ENCODE measurements around a stretch of chr6.

DNA sequence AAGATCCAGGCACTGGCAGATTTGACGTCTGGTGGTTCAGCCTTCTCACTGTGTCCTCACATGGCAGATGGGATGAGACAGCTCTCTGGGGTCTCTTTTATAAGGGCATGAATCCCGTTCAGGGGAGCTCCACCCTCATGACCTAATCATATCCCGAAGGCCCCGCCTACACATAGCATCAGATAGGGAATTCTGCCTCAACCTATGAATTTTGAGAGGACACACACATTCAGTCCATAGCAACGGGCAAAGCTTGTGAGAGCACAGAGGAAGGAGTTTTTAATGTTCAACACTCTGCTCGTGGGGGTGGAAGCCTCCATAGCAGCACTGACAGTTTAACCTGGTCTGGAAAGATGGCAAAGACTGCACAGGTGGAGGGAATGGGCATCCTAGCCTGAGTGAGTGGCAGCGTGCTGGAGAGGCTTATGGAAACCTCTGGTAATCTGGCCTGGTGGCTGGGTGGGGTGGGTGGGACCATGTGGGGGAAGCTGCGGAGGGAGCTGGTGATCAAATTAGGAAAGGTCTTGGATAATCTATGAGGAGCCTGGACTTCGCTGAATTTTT is 27.6 kb downstream of the DAAM2 start:
- RRBS, result no CpG with 5 or more reads among the region's 9 CpGs

DNA sequence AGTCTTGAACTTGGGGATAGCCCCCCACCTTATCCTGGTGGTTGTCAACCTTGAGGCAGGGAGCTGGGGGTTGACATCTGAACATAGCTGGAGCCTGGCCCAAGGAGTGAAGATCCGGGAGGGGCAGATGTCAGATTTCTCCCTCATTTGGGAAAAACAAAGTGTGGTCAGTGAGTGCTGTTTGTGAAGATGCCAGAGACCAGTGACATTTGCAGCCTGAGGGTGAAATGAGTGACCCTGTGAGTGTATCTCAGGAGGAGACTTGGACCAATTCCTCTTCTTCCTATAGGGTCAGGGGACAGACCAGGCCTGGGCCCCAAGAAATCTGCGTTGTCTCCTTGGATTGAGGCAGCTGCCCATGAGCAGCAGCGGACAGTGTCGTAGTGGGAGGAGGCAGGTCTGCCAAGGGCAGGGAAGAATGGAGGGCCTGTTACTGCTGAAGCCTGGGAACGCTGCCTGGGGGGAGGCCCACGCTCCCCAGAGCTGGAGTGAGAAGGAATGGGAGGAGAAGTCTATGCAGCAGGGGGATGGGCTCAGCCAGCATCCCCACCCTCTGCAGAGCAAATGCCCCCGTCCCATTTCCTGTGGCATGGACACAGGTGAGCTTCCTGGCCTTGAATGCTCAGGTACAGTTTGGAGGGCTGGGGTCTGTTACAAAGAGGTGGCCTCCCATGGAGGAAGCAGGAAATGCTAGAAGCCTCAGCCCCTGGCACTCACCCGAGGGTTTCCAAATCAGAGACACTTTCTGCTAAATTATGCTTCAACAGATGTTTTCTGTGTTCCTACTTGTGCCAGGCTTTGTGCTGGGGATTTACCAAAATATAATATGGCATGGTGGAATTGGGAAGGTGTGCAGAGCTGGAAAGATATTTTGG is 29.7 kb downstream of the DAAM2 start:
- RRBS, result no CpG with 5 or more reads among the region's 8 CpGs

- RRBS, result no CpG with 5 or more reads among the region's 1 CpG
Measured at GRCh38 chr6:39849420-39849867, 57.3 kb downstream of the DAAM2 start.

GRCh38 chr6:39875324-39875662 is 59.0 kb downstream of the MOCS1 start:
- RRBS, result no CpG with 5 or more reads among the region's 8 CpGs

GRCh38 chr6:39902086-39902777 is 32.0 kb downstream of the MOCS1 start:
- RRBS, result no CpG with 5 or more reads among the region's 2 CpGs

GRCh38 chr6:40109259-40109740 is 175.0 kb upstream of the MOCS1 start:
- RRBS, result no CpG with 5 or more reads among the region's 2 CpGs

DNA sequence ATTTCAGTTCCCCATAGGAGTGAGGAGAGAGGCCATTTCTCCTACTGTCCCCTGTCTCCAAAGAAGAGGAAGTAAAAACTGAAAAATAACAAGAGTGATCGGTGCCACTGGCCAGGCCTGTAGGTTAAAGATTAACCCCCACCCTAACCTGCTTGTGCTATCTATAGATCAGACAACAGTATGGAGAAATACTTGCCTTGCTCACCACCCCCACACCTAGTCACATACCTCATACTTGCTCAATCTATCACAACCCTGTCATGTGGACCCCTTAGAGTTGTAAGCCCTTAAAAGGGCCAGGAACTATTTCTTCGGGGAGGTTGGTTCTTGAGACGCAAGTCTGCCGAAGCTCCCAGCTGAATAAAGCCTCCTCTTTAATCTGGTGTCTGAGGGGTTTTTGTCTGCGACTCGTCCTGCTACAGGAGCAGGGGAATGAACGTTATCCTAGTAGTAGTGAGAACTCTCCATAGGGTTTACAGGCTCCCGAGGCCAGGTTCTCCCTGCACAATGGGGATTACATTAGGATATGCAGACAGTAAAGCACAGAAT is 204.2 kb upstream of the MOCS1 start:
- RRBS, result no CpG with 5 or more reads among the region's 8 CpGs

- RRBS, result no CpG with 5 or more reads among the region's 2 CpGs
Measured at GRCh38 chr6:40298541-40298819, 288.7 kb downstream of the LRFN2 start.

GRCh38 chr6:40572499-40572833 is 14.7 kb downstream of the LRFN2 start:
- RRBS, result no CpG with 5 or more reads among the region's 1 CpG

DNA sequence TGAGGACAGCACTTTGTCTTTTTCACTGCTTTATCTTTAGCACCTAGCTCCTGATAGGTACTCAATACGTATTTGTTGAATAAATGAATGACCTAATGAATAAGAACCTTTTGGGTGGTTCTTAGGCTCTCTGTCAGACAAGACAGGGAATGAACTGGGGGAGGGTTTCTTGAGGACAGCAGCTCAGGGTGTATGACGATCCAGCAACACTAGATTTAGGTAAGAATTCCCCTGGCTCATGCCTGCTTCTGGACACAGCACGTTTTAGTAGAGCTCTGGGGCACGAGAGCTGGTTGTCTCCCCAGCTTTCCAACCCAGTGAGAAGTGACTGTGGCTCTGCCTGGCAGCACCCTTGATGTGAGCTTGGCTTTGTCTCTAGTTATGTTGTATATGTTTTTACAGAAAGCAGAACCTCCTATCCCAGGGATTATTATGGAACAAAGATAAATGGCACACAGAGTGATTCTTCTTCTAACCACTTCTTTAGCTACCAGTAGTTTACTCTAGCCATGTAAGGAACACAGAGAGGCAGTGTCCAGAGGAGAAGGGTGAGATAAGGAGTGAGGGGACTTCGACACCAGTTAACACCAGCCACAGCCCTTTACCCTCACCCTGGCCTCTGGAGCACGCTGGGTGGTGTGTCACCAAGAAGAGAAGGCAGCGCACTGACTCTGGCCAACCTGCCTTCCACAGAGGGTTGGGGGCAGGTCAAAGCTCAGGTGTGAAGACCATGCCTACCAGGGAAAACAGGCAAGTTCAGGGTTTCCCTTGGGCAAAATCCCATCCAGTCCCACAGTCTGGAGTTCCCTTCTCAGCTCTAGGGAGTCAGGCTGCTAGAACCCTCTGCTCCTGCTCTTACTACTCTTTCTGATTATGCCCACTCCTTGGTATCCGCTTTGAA is 3.9 kb downstream of the APOBEC2 start:
- RRBS, result no CpG with 5 or more reads among the region's 8 CpGs

- RRBS, result no CpG with 5 or more reads among the region's 9 CpGs
Measured at GRCh38 chr6:41066875-41067631, 5.1 kb downstream of the OARD1 start.

GRCh38 chr6:41110986-41111474 is 38.3 kb downstream of the NFYA start:
- RRBS, result no CpG with 5 or more reads among the region's 6 CpGs

DNA sequence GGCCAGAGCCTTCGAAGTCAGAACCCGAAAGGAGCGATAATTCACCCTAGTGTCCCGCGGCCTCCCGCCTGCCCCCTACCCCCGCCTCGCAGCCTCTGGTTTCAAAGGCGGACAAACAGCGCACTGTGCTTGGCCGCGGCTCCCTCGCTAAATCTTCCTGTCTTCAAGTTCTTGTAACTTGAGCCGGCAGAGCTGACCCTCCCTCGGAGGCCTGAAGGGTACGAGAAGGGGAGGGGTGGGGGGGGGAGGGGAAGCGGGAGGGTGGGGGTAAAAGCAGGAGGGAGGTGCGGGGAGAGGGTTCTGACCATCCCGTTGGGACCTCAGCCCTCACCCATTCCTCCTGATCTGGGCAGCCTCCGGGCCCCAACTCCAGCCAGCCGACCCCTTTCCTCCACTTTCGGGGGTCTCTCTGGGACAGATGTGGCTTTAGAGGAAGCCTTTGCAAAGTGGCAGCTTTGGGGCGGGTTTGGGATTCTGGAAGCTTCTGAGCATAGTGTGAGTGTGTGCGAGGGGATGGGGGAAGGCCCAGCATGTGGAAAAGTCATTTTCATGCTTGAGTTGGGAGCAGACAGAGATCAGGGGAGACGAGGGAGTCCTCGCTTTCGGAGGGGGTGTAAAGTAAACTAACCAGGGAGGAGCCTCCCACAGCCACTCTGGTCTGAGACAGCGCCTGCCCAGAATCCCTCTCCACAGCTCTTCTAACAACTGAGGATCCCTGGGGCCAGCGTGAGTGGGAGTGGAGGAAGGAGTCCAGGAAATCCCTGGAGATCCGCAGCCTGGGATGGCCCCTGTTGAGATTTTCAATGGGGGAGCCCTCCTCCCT is 102.7 kb upstream of the FOXP4 start:
- RRBS, result no CpG with 5 or more reads among the region's 30 CpGs

DNA sequence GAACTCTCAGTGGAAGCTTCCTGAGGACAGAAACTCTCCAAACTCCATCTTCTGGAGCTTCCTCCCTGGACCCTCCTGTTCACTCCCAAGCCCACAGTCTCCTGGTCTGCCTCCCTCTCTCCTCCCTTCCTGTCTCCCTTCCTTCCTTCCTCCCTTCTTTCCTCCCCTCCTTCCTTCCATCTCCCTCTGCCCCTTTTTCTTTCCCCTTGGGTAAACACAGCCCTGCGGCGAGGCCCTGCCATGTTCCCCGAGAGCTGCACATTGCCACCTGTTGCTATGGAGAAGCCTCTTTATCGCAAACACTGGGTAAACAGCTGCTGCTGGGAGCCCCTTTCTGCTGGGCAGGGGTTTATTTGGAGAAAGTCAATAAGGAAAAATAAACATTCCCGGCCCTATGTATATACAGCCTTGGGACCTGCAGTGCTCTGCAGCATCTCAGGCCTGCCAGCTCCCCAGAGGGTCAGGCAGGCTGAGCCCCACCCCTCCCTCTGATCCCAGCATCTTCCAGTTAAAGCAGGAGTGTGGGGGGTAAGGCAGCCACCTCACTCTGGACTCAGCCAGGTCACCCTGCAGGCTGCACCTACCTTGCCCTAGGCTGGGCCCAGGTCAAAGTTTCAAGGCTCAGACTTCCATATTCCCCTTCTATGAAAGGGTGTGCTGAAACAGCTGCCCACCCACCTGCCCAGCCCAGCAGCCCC is 89.4 kb upstream of the FOXP4 start:
- RRBS, result no CpG with 5 or more reads among the region's 5 CpGs

DNA sequence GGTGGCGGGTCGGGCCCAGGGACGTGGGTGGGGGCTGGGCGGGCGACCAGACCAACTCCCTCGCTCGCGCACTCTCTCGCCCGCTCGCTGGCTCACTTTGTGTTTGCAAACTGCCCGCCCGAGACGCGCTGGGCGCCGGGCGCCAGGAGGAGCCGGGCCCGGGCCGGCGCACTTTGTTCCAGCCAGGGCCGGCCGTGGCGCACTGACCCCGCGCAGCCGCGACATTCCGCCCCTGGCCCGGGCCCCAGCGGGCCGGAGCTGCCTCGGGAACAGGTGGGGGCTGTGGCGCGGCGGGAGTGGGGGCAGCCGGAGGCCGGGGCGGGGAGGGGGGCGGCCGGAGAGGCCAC is 663 bp downstream of the FOXP4 start:
- RRBS, result 2% methylated on average over 16 of the region's 42 CpGs

DNA sequence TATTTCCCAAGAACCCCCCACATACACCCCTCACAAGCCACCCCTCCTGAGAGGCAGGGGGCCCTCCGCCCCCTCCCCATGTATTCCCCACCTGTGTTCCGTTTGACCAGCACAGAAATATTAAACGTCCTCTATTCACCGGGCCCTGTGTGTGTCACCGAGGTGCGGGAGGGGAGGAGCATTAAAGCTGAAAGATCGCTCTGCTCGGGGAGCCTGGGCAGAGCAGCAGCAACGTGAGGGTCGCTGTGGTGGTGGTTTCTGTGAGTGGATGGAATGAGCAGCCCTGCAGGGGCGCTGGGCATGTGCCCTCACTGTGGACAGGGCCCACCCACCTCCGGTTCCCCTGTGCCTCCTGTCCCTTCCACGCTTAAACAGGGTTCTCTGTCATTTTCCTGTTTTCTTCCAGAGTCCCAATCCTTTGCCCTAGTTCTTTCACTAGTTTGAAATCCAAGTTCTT is 37.8 kb upstream of the MDFI start:
- RRBS, result no CpG with 5 or more reads among the region's 13 CpGs

GRCh38 chr6:41710576-41711287 is 24.7 kb downstream of the TFEB start:
- RRBS, result no CpG with 5 or more reads among the region's 4 CpGs

DNA sequence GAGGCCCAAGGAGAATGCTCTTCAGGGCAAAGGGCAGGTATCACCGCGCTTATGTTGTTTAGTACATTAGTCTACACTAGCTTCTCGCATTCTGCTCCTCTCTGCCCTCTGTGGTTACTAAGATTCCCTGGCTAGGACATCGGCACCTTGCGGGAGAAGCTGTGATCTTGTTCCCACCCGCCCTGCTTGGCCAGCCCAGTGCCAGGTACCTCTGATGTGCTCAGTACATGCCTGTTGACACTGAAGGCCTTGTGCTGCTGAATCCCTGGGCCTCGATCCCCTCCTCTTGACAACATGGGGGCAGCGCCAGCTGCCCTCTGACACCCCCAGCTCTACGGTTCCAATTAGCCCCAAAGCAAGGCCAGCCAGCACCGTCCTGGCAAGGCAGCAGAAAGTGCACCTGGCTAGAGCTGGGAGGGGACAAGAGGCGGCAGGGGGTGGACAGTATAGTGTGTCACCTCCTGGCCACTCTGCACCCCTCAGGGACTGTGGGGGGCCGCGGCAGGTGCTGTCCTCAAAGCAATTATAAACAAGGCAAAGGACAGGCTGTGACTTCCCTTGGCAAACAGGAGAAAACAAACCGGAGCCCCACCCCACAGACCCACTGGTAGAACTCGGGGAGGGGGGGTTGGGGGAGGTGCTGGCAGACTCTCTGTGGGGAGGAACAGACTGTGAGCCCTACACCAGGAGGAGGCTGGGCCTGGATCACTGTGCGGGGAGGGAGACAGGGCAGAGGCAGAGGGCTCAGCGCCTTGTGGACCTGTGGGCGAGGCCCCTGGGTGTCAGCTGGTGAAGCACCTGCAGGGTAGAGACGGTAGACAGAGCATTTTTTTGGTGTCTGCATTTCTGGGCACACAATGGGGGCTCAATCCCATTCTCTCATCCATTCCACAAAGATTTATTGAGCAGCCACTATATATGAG is 7.1 kb downstream of the TFEB start:
- RRBS, result no CpG with 5 or more reads among the region's 19 CpGs

- RRBS, result no CpG with 5 or more reads among the region's 4 CpGs
Measured at GRCh38 chr6:41735802-41736075, 331 bp upstream of the TFEB start.